Gallbladder (tissue), 1 donor: ENCODE measurements around the genes OCM, CCZ1, ANKRD61, ZNF316 and CCZ1B.

GRCh38 chr7:5552565-5553131 is 22.2 kb upstream of the ACTB start:
- PRO-cap: bidirectional peak, plus-strand start at chr7:5552887, minus-strand start at chr7:5552917

- PRO-cap: no peak
Measured at GRCh38 chr7:5595546-5596884, 3.4 kb downstream of the FSCN1 start.

DNA sequence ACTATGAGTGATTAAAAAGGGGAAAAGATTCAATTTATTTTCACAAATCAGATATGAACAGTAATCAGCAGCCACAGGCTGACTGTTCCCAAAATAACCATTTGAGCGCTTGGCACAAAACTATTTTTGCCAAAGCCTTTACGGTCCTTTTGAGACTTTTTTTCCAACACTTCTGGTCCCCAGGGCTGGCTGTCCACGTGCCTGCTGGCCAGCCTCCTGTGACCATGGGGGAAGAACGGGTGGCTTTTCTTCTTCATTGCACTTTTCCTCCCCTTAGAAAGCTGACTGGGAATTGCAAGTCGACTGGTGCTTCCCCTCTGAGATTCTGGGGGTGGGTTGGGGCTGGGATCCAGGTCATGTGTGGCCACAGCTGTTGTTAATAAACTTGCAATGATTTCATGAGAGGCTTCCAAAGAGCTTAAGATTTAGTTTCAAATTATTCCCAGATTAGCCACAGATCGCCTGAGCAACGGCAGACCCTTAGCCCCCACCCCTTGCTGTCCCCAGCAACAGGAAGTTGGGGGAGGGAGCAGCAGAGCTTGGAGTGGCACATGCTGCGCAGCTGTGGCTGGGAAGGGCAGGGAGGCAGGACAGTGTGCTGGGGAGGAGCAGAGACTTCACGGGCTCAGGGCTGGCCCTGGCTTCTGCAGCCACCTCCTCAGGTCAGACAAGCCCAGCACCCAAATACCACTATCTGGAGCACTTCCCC is 41.5 kb downstream of the FSCN1 start:
- PRO-cap: no peak

GRCh38 chr7:5635162-5635880 is 42.7 kb downstream of the FSCN1 start:
- PRO-cap: no peak

- PRO-cap: no peak
Measured at GRCh38 chr7:5688254-5688794, 93.1 kb downstream of the RNF216 start.

GRCh38 chr7:5880351-5880946 is at the start of gene OCM:
Gene OCM, plus strand, starts transcription at chr7:5880798.
- PRO-cap: no peak

- PRO-cap: unidirectional peak, minus-strand start at chr7:5898648
Measured at GRCh38 chr7:5898325-5899032, at the start of gene CCZ1. Gene CCZ1, plus strand, starts transcription at chr7:5898733.

DNA sequence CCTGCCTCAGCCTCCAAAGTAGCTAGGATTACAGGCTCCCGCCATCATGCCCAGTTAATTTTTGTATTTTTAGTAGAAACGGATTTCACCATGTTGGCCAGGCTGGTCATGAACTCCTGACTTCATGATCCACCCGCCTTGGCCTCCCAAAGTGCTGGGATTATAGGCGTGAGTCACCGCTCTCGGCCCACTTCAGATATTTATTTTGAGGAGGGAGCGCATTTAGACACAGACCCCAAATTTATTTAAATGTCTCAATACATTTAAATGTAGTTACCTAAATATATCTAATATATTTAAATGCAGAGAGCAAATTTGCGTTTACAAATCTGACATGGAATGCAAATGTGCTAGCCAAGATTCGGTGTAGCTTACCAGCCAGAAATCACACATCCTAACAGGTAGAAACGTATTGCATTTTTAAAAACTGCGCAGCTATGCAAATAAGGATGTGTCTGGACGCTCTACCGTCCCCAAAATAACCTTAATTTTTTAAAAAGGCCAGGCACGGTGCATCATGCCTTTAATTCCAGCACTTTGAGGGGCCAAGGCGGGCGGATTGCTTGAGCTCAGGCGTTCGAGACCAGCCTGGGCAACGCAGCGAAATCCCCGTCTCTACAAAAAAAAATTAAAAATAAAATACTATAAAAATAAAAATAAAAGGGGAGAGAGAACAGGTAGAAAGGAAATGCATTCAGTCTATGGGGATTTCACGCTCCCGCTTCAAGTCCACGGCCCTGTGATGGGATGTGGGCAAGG is 701 bp downstream of the PMS2 start:
- PRO-cap: no peak

- PRO-cap: no peak
Measured at GRCh38 chr7:6031043-6031672, at the start of gene ANKRD61. Gene ANKRD61, plus strand, starts transcription at chr7:6031376.

DNA sequence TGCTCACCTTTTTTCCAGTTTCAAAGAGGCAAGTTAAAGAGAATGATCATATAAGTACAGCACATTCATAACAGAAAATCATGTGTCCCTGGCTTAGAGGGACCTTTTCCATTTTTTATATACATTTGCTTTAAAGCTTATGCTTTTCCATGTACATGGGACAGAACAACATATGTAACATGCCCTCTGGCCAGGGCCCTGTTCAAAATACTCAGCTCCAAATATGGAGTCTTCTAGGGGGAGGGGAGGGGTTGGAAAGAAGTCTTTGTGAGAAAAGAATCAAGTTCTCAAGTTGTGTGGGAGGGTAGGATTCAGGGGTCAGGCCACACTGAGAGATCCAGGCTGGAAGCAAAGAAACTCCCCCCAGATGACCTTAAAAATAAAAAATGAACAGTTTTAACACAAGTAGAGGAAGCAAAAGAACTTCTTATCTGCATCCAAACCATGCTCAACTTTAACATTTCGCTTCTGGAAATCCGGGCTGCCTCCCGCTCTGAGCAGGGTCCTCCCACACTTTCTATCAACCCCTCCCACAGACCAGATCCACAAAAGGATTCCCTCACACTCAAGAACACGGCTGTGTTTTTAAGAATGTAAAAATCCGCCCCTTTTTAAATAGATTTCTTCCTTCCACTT is 44.1 kb downstream of the CYTH3 start:
- PRO-cap: no peak

GRCh38 chr7:6395677-6396633 is 21.6 kb downstream of the RAC1 start:
- PRO-cap: no peak

DNA sequence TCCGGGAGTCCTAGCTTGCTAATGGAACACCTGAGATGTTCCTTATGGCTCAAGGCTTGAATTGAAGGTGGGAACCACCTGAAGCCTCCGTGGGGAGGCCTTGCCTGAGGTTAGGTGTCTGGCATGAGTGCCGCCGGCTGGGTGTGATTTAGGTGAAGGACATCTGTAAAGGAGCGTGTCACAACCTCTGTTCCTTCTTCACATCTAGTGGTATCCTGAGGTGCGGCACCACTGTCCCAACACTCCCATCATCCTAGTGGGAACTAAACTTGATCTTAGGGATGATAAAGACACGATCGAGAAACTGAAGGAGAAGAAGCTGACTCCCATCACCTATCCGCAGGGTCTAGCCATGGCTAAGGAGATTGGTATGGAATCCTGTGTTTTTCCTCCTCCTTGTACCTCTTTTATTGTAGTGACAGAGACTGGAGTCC is 27.4 kb downstream of the RAC1 start:
- PRO-cap: no peak

- PRO-cap: no peak
Measured at GRCh38 chr7:6545586-6546088, 5.6 kb downstream of the GRID2IP start.

DNA sequence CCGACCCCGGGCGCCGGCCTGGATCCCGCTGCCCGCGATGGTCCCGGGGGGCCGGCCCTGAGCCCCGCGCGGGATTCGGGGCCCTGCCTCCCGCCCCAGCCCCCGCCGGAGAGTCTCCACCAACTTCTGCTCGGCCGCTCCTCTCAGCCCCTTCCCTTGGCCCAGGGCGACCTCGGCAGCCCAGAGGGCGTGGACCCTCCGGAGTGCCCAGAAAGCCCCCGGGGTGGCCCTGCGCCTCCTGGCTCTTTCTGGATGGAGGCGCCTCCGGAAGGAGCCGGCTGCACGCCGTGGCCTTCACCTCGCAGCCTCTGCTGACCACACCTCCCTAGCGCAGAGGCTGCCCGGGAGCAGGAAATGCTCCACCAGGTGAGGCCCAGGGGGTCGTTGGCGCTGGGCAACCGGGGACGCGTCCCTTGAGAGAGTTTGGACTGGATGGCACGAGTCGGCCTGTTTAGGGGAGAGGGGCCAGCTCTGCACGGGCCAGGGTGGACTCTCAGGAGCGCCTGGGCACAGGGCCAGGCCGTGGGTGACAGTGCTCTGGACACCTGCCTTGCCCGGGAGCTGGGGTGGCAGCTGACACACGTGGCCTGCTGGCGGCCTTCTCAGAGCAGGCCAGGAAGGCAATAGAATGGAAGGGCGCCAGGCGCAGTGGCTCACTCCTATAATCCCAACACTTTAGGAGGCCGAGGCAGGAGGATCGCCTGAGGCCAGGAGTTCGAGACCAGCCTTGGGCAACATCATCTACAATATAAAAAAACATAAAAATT is 594 bp downstream of the ZNF853 start:
- PRO-cap: no peak

GRCh38 chr7:6636973-6637467 is at the start of gene ZNF316:
Gene ZNF316, plus strand, starts transcription at chr7:6637318.
- PRO-cap: bidirectional peak, plus-strand start at chr7:6637318, minus-strand start at chr7:6637254

DNA sequence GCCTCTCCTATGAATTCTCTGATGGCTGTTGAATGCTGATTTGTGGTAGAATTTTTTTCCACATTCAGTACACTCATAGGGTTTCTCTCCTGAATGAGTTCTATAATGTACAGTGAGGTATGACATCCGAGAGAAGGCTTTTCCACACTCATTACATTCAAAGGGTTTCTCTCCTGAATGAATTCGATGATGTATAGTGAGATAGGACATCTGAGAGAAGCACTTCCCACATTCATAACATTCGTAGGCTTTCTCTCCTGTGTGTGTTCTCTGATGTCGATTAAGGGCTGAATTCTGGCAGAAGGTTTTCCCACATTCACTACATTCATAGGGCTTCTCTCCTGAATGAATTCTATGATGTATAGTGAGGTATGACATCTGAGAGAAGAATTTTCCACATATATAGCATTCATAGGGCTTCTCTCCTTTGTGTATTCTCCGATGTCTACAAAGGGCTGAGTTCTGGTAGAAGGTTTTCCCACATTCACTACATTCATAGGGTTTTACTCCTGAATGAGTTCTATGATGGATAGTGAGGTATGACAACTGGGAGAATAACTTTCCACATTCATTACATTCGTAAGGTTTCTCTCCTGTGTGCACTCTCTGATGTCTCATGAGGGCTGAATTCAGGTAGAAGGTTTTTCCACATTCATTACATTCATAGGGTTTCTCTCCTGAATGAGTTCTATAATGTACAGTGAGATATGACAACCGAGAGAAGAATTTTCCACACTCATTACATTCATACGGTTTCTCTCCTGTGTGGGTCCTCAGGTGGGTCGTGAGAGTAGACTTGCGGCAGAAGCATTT is 15.7 kb downstream of the ZNF12 start:
- PRO-cap: no peak

DNA sequence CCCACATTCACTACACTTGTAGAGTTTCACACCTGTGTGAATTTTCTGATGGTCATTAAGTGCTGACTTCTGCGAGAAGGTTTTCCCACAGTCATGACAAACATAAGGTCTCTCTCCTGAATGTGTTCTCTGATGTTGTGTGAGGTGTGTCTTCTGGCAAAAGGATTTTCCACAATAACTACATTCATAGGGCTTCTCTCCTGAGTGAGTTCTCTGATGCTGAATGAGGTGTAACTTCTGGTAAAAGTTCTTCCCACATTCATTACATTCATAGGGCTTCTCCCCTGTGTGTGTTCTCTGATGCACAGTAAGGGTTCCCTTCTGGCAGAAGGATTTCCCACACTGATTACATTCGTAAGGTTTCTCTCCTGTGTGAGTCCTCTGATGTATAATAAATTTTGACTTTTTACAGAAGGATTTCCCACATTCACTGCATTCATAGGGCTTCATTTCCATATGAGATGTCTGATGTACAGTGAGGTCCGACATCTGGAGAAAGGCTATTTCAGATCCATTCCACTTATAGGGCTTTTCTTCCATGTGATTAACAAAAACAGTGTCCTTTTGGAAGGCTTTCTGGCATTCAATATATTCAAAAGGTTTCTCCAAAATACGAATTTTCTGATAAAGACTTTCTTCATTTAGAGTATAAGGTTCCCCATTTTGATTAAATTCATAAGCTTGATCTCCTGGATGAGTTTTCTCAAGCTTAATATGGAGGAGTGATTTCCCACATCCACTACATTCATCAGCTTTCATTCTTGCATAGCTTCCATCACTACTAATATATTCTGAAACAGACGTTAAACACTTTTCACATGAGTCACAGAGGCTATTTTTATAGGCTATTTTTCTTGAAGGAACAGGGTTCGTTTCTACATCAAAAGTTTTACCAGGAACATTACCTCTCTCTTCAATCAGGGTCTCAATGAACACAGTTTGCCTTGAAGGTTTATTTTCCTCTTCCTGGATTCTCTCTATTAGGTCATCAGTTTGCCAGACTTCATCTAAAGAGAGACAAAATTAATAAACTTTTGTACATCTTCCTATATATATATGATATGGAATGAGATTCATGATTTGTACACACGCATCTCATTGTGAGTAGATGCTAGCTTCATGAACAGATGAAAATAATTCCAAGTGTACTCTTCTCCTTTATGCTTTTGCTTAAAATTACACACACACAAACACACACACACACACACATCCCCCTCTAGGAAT is 14.6 kb downstream of the ZNF12 start:
- PRO-cap: no peak

DNA sequence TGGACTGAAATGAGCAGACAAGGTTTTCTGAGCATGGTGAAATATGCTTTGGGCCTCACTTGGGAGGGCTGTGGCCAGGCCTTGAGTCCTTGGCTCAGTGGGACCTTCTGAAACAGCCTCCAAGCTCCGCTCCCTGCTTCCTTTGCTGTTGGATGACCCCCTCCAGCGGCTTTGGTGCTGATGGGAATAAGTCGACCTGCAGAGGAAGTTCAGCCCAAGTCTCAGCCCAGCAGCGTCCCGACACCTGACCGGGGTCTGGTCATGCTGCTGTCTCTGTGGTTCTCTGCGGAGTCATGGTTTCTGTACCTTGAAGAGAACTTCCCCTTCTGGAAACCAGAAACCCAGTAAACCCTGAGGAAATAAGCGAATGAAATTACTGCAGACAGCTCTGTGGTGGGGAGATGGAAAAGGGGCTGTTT is 18.2 kb upstream of the ZNF12 start:
- PRO-cap: no peak

DNA sequence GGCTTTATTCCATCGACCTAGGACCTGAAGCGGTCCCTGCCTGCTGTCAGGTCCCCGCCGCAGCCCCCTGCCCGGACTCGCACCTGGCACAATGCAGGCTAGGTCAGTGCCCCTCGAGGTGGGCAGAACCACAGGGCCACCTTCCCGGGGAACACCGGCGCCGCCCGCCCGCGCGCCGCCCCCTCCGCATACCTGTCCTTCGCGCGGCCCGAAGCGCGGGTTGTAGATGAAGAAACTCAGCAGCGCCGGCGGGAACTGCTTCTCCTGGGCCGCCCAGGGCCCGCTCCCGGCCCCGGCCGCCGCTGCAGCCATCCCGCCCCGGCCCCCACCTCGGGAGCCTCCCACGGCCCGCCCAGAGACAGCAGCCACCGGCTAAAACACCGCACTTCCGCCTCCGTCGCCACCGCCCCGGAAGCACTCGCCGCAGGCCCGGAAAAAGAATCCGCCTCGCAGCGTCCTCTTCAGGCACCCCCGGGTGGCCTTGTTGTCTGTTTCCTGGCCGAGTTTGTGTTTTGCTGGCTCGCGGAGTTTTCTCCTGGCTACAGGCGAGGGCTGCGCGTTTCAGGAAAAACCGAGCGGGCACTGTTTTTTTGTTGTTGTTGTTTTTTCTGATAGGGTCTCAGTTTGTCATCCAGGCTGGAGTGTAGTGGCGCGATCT is at the start of gene CCZ1B:
Gene CCZ1B, minus strand, starts transcription at position 390 of the 658 bp plus-strand sequence.
- PRO-cap: unidirectional peak, plus-strand start at position 417 of the sequence; bidirectional peak, plus-strand start at position 464 of the sequence, minus-strand start at position 420 of the sequence

DNA sequence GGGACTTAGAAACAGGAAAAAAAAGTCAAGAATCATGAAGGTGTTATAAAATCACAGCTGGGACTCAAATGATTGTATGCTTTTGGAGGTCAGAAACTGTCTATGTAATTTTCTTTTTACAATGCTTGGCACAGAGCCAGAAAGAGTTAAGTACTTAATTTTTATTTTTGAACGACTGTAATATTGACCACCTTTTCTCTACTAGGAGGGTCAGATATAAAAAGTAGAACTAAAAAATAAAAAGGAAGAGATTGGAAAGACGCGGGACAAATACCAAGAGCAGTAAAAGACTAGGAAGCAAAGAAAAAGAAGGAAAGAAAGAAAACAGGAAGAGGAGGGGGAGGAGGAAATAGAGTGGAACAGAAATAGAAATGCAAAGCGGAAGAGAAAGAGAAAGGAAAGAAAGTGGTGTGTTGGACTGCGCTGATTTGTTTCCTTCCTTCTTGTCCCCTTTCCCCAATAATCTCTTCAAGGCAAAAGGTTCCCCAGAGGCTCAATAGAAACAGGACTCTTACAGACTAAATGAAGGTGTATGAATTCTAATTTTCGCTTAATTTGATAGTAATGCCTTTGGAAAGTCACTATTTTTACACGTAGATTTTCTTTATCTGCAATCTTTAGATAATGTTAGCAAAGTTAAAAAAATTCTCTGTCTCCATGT is 23.1 kb upstream of the C1GALT1 start:
- PRO-cap: no peak